Right lobe of liver (tissue), 4 donors: ENCODE data around the genes KRBA1, ZNF467 and ACTR3C.

DNA sequence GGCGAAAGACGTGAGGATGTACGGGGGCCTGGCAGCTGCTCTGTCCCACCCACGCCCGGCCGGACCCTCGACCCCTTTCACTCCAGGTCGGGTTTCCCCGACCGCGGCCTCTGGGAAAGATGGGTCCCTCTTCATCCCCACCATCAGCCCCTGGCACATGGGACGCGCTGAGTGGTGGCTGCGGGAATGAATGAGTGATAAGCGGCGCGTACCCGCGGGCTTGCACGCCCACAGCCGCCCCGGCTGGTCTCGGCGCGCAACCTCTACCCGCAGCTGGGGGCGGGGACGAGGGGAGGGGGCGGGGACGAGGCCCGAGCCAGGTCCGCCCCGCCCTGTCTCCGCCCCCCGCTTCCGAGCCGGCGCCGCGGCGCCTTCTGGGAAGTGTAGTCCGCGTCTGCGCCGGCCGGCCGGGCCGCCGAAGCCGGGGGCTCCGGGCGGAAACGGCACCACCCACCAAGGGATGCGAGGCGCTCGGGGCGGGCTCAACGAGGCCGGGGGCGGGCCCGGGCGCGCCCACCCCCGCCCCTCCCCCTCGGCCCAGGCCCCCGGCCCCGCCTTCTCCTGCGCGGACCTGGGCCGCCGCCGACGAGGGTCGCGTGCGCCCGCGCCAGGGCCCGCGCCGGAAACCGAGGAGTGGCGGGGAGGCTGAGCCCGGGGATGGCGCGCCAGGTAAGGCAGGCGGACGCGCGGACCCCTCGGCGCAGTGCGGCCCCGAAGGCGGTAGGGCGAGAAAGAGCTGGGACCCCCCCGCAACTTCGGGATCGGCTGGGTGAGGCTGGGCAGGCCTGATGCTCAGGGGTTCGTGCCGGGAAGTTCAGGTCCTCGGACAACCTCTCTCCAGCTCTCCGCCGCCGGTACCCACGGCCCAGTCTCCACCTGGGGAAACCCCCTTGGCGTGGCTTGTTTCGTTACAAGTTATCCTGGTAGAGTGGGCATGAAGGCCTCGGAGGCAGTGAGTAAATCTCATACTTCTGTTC is at the start of gene KRBA1:
Gene KRBA1, plus strand, starts transcription at position 554 of the 977 bp plus-strand sequence.
- PRO-cap, 4 experiments = peak in 4 of 4 experiments; most common plus-strand start position 384 of the sequence (in 4); most common minus-strand start position 251 of the sequence (in 3)
- RAMPAGE, long total RNA, 2 experiments = no peak in any of the 2 experiments

GRCh38 chr7:149741691-149741963 is 26.9 kb downstream of the KRBA1 start:
- PRO-cap, 4 experiments = no peak in any of the 4 experiments
- RAMPAGE, long total RNA, 2 experiments = no peak in any of the 2 experiments

GRCh38 chr7:149772859-149773830 is at the start of gene ZNF467:
Gene ZNF467 (minus strand): TSS chr7:149773588.
- PRO-cap, 4 experiments = peak in 4 of 4 experiments; most common plus-strand start chr7:149773727 (in 4); most common minus-strand start chr7:149773561 (in 2)
- RAMPAGE, long total RNA, 2 experiments = no peak in any of the 2 experiments

DNA sequence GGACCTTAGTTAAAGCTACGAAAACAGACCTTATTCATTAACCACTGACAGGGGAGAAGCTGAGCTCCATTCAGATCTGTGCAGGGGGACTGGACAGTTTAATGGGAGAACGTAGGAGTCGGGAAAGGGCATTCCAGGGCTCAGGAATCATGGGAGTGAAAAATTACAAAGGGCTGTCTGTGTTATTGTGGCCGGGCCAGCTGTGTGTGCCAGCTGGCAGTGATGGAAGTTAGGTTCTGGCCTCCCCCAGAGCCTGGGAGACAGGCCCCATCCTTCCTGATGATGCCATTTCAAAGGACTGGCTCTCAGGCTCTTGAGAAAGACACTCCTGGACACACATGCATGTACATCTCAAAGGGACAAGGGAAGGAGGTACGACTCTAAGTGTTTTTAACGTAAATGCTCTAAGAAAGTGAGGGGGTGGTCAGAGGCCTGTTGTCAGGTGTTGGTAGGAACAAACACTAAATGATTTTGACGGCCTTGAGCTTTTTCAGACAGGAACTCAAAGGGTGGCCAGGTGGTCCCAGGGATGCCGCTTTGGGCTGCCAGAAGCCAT is 9.0 kb downstream of the ATP6V0E2 start:
- PRO-cap, 4 experiments = peak in 1 of 4 experiments; most common plus-strand start position 194 of the sequence (in 1); most common minus-strand start position 91 of the sequence (in 1)
- RAMPAGE, long total RNA, 2 experiments = no peak in any of the 2 experiments

GRCh38 chr7:150048702-150049797 is 175.3 kb downstream of the ATP6V0E2 start:
- PRO-cap, 4 experiments = peak in 1 of 4 experiments; most common minus-strand start chr7:150048979 (in 1)
- RAMPAGE, long total RNA, 2 experiments = no peak in any of the 2 experiments

DNA sequence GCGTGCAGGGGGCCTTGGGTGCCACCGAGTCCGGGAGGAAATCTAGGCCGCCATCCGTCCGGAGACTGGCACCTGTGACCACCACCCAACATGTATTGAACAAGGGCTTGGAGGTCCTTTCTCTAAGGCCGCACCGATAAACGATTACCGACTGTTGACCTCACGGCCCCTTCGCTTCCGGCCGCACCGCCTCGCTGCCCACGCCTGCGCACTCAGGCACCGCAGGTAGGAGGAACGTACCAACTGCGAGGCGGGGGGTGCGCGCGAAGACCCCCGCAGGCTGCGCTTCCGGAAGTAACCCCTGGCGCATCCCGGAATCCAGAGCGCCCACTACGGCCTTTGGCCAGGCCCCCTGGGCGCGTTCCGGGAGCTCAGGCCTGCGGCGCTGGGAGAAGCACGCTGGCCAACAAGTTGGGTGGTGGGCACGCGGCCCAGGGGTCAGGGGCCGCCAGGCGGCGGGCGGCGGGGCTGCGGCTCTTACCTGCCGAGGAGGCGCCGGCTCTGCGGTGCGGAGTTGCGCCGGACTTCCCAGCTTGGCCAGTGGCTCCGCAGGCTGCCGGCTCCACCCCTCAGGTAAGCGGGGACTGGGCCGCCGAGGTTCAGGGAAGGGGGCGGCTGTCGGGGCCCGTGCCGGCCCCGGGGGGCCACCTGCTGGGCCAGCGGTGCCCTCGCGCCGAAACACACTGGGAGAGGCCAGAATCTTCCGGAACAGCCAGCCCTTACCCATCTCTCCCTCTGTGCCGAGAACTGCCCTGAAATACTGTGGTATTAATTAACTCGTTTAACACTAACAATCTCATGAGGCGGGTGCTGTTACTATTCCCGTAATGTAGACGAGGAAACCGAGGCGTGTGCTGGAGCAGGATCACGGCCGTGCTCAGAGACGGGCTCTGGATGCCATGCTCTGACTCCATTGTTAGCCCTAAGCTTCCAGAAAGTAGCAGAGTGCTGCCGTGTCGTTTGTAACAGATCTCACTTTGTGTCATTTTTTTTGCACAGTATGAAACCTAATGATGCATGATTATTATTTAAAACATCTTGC is at the start of gene ACTR3C:
Gene ACTR3C, minus strand, starts transcription at position 558 of the 1,042 bp plus-strand sequence.
- PRO-cap, 4 experiments = peak in 4 of 4 experiments; most common plus-strand start position 696 of the sequence (in 4); most common minus-strand start position 196 of the sequence (in 4)
- RAMPAGE, long total RNA, 2 experiments = start-site peak on the plus strand in 2 of 2 experiments, centred at positions 439 to 458 of the sequence, 51 to 122 reads per replicate; start-site peak on the minus strand in 1 of 2 experiments, centred at positions 159 to 611 of the sequence, 19 to 255 reads per replicate

DNA sequence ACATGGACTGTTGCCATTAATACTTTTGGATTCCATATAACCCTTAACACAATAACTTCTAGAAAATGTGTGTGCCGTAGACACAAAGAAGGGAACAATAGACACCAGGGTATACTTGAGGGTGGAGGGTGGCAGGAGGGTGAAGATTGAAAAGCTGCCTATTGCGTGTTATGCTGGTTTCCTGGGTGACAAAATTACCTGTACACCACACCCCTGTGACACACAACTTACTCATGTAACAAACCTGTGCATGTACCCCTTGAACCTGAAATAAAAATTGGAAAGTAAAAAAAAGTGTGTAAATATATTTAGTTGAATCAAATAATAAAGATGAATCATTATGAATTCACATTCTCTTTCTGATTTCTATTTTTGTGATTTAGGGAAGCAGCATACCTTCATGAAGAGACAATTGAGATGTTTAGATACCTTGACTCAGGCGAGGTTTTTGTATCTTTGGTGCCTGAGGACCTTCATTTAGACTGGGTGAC is 28.7 kb downstream of the GIMAP8 start:
- PRO-cap, 4 experiments = no peak in any of the 4 experiments
- RAMPAGE, long total RNA, 2 experiments = no peak in any of the 2 experiments

GRCh38 chr7:150516901-150517924 is 2.5 kb downstream of the GIMAP7 start:
- PRO-cap, 4 experiments = peak in 1 of 4 experiments; most common plus-strand start chr7:150517654 (in 1); most common minus-strand start chr7:150517448 (in 1)
- RAMPAGE, long total RNA, 2 experiments = no peak in any of the 2 experiments

DNA sequence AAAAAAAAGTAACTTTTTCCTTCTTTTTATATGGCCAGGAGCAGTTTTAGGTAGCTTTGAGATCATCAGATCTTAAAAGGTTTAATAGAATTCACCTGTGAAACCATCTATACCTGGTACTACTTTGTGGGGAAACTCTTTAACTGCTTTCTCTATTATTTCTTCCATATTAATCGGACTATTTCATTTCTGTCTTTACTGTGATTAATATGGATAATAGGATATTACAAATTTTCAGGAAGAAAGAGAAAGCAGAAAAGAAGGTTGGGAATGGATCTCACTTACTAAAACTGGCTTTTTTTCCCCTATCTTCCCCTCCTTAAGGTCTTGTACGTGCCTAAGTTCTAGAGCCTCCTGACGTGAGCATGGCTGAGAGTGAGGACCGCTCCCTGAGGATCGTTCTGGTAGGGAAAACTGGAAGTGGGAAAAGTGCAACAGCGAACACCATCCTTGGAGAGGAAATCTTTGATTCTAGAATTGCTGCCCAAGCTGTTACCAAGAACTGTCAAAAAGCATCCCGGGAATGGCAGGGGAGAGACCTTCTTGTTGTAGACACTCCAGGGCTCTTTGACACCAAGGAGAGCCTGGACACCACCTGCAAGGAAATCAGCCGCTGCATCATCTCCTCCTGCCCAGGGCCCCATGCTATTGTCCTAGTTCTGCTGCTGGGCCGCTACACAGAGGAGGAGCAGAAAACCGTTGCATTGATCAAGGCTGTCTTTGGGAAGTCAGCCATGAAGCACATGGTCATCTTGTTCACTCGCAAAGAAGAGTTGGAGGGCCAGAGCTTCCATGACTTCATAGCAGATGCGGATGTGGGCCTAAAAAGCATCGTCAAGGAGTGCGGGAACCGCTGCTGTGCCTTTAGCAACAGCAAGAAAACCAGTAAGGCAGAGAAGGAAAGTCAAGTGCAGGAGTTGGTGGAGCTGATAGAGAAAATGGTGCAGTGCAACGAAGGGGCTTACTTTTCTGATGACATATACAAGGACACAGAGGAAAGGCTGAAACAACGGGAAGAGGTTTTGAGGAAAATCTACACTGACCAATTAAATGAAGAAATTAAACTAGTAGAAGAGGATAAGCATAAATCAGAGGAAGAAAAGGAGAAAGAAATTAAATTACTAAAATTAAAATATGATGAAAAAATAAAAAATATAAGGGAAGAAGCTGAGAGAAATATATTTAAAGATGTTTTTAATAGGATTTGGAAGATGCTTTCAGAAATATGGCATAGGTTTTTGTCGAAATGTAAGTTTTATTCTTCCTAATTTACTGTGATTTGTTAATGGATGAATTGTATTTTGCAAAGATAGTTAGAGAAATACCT is 5.4 kb downstream of the GIMAP7 start:
- PRO-cap, 4 experiments = peak in 1 of 4 experiments; most common minus-strand start position 416 of the sequence (in 1)
- RAMPAGE, long total RNA, 2 experiments = no peak in any of the 2 experiments

GRCh38 chr7:150586427-150586985 is 19.3 kb downstream of the GIMAP4 start:
- PRO-cap, 4 experiments = peak in 1 of 4 experiments; most common minus-strand start chr7:150586835 (in 1)
- RAMPAGE, long total RNA, 2 experiments = no peak in any of the 2 experiments

GRCh38 chr7:150619741-150620216 is 12.4 kb downstream of the GIMAP6 start:
- PRO-cap, 4 experiments = no peak in any of the 4 experiments
- RAMPAGE, long total RNA, 2 experiments = no peak in any of the 2 experiments

DNA sequence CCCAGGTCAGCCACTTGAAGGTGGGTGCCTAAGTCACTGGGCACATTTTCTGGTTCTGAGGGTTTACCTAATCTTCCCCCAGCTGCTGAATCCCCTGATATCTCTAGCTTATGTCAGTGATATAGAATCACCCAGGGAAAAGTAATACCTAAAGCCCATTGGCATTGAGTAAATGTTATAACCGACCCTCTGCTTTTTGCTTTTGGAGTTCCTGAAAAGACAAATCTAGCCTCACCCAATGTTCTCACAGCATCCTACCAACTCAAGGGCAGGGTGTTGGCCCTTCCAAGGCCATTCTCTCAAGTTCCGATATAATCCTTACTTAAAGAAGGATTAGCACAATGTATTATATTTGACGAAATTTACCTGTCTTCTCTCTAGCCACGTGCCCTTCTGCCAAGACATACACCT is 2.1 kb downstream of the GIMAP1 start:
- PRO-cap, 4 experiments = no peak in any of the 4 experiments
- RAMPAGE, long total RNA, 2 experiments = no peak in any of the 2 experiments

- PRO-cap, 4 experiments = no peak in any of the 4 experiments
- RAMPAGE, long total RNA, 2 experiments = no peak in any of the 2 experiments
Observed at GRCh38 chr7:150732000-150732389, 5.2 kb upstream of the GIMAP5 start.

- PRO-cap, 4 experiments = no peak in any of the 4 experiments
- RAMPAGE, long total RNA, 2 experiments = no peak in any of the 2 experiments
Observed at GRCh38 chr7:150751633-150752088, 14.4 kb downstream of the GIMAP5 start.

GRCh38 chr7:150801128-150801996 is 793 bp downstream of the TMEM176A start:
- PRO-cap, 4 experiments = peak in 4 of 4 experiments; most common plus-strand start chr7:150801296 (in 1); most common minus-strand start chr7:150801360 (in 2)
- RAMPAGE, long total RNA, 2 experiments = start-site peak on the plus strand in 1 of 2 experiments, at chr7:150801604-150801688 at its widest, 428 reads per replicate

- PRO-cap, 4 experiments = no peak in any of the 4 experiments
- RAMPAGE, long total RNA, 2 experiments = no peak in any of the 2 experiments
Observed at GRCh38 chr7:150903522-150903977, 51.2 kb downstream of the AOC1 start.

GRCh38 chr7:150973894-150974385 is 4.2 kb downstream of the KCNH2 start:
- PRO-cap, 4 experiments = no peak in any of the 4 experiments
- RAMPAGE, long total RNA, 2 experiments = no peak in any of the 2 experiments

DNA sequence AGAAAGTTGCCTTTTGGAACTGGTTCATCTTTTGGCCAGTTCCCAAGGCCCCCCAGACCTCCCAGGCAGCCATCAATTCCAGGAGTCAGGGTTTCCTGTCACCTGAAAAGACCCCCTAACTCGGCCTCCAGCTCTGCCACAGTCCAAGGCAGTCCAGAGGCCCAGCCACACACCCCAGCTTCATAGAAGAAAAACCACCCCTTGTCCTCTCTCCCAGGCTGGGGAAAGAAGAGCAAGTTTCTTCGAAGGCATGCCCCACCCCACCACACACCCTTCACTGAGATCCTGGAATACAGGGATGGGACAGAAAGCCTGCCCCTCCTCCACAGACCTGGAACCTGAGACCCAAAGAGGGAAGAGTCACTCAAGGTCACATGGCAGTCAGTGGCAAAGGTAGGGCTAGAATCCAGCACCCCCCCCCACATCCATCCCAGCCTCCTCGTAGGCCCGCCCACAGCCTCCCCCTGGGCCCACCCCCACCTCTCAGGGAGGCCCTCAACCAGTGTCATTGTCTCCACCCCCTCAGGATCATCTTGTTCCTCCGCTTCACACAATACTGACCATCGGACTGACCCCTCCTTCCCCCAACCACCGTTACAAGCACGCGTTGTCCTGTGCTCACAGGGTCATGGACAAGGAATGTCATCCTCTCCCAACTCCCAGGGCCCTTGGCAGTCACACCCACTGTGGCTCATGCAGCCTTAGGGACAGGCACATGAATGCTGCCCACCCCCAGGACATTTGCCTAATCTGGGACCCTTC is 1.6 kb downstream of the KCNH2 start:
- PRO-cap, 4 experiments = no peak in any of the 4 experiments
- RAMPAGE, long total RNA, 2 experiments = no peak in any of the 2 experiments

GRCh38 chr7:151035622-151036211 is 7.5 kb downstream of the ABCB8 start:
- PRO-cap, 4 experiments = no peak in any of the 4 experiments
- RAMPAGE, long total RNA, 2 experiments = no peak in any of the 2 experiments

- PRO-cap, 4 experiments = peak in 1 of 4 experiments; most common plus-strand start chr7:151037243 (in 1)
- RAMPAGE, long total RNA, 2 experiments = no peak in any of the 2 experiments
Observed at GRCh38 chr7:151036922-151037436, 8.7 kb downstream of the ABCB8 start.